Temporal lobe (tissue), 2 donors: ENCODE measurements around a stretch of chr21.

- RAMPAGE, long total RNA, result no peak
Measured at GRCh38 chr21:36698194-36698576, 730 bp upstream of the SIM2 start.

DNA sequence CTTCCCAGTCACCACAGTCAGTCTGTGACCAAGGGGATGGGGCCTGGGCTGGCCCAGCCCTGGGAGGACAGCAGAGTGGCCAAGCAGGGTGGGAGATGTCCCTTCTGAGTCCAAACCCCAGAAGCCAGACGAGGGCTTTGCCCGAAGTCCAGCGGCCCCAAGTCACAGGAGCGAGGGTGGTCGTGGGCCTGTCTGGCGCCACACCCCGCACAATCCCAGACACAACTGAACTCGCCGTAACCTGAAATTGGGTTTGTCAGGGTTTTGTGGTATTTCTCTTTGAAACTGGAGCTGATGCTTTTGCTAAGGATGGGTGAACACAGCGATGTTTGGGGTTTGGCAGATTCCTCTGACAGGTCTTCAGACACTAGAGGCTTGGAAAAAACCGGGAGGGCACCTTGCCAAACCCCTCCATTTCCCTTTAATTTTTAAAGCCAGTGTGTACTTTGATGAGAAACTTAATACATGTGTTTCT is 29.8 kb downstream of the SIM2 start:
- RAMPAGE, long total RNA, result no peak

- RAMPAGE, long total RNA, result no peak
Measured at GRCh38 chr21:36788096-36788866, 89.4 kb downstream of the SIM2 start.

- RAMPAGE, long total RNA, result no peak
Measured at GRCh38 chr21:36792092-36792894, 93.4 kb downstream of the SIM2 start.

- RAMPAGE, long total RNA, result no peak
Measured at GRCh38 chr21:37046940-37047545, 25.8 kb downstream of the PIGP start.

GRCh38 chr21:37074548-37075523 is 1.8 kb downstream of the TTC3 start:
- RAMPAGE, long total RNA, result no peak

DNA sequence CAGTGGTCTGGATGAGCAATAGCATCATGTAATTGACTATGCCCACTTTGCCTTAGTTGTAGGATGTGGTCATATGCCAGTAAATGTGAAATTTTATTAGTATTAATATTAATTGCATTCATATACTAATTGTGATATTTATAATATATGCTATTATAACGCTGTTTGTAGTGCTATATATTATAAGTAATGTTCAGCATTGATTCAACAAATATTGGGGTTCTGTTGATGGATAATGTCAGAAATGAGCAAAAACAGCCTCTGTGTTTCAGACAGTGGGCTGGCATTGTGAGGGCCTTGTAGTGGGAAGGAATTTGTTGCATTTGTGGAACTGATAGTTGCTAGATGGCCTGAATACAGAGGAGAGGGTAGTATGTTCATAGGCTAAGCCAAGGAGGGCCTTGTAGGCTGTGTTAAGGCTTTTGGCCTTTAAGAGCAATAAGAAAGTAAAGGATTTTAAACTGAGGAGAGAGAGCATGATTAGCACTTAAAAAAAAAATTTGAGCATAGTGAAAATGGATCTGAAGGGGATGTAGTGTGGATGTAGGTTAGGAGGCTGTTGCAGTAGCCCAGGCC is 30.5 kb downstream of the TTC3 start:
- RAMPAGE, long total RNA, result no peak

GRCh38 chr21:37106483-37107539 is 33.8 kb downstream of the TTC3 start:
- RAMPAGE, long total RNA, result no peak

- RAMPAGE, long total RNA, result no peak
Measured at GRCh38 chr21:37257932-37258526, 9.1 kb downstream of the VPS26C start.

- RAMPAGE, long total RNA, result no peak
Measured at GRCh38 chr21:37358336-37358847, 8.2 kb upstream of the DYRK1A start.

DNA sequence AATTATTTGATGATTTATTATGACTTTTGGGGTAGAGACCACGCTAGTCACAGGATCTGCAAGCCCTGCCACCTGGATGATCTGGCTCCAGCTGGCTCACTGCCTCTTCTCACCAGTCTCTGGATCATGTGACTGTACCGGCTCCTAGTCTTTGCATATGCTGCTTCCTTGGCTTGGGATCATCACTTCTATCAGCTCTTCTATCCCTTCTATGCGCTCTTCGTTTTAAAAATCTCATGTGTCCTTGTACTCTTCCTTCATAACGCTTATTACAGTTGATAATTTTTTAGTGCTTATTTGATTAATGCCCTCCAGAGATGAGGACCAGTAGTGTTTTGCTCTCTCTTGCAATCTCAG is 14.2 kb downstream of the DYRK1A start:
- RAMPAGE, long total RNA, result no peak

GRCh38 chr21:37431018-37431341 is 64.4 kb downstream of the DYRK1A start:
- RAMPAGE, long total RNA, result no peak

DNA sequence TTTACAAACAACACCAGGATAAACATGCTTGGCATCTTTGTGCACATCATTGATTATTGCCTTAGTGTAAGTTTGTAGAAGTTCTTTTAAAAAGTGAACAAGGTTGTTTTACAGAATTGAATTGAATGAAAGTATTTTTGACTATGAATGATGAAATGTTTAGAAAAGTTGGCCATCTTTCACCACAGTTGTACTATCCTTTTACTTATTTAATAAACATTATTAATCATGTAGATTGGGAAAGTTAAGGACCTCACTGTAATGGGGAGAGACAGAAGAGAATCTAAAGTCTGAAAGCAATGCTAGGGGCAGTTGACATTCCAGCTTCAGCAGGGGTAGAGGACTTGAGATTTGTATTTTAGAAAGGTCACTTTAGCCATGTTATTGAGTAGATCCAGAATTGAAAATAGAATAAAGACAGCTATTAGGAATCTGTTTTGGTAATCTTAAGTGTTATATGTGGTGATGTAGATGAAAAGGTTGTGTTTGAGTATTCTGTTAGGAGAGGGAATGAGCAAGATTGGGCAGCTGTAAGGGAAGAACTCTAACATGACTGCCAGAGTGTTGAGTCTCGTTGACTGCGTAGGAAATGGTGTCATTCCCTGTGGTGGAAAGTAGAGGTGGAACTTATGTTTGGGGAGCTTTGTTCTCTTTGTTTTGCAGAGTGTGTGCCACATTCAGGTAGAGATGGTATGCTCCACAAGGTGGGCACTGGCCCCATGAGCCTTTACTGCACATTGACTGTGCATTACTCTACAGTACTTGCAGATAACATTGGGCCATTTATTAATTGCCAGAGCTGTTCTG is 104.4 kb downstream of the DYRK1A start:
- RAMPAGE, long total RNA, result no peak

DNA sequence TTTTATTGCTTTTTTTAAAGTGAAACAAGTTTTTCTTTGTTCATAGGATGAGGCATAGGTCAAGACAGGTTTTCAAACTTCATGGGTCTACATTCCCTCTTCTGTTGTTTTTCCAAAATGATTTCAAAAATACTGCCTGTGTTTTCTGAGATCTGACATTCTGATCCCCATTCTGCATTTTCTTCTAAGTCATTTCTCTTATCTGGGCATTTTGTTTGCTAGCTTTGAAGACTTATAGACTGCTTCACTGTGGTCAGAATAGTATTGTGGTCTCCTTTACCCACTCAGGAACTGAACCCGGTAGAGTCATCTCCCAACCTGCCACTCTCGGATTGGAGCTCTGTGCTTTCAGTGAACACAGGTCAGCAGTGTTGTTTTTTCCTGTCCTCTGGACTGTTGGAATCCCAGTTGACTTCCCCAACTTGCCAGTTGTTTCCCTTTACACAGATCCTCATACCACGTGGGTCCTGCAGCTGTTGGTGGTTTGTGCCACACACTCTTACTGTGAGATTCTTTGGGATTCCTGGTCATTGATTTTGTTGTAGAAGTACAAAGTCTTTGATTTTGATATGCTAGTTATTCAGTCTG is 214.0 kb downstream of the DYRK1A start:
- RAMPAGE, long total RNA, result no peak

GRCh38 chr21:37828892-37829480 is 87.3 kb downstream of the KCNJ6 start:
- RAMPAGE, long total RNA, result no peak

- RAMPAGE, long total RNA, result no peak
Measured at GRCh38 chr21:38089676-38090250, 167.0 kb upstream of the KCNJ15 start.

- RAMPAGE, long total RNA, result no peak
Measured at GRCh38 chr21:38170306-38170698, 86.5 kb upstream of the KCNJ15 start.

DNA sequence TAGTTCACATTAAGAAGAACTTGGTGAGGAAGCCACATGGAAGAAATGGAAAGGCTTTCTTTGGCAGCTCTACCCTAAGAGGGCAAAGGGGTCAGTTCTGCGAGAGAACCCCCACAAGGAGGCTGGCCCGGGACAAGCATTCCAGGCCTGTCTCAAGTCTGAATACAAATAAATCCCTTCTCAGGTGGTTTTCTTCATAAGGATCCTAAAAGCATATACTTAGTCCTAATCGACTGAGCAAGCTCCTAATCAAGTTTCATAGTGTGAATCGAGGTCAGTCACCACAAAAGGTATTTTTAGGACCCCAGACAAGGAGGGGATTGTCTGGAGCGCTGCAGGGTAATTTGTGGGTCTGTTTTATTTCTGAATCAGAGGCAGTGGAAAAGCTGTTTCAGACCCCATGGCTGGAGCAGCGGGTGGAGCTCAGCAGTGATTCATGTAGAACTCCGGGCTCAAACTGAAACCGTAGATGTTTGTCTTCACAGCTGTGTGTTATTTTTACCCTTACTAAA is 63.2 kb downstream of the ERG start:
- RAMPAGE, long total RNA, result no peak

DNA sequence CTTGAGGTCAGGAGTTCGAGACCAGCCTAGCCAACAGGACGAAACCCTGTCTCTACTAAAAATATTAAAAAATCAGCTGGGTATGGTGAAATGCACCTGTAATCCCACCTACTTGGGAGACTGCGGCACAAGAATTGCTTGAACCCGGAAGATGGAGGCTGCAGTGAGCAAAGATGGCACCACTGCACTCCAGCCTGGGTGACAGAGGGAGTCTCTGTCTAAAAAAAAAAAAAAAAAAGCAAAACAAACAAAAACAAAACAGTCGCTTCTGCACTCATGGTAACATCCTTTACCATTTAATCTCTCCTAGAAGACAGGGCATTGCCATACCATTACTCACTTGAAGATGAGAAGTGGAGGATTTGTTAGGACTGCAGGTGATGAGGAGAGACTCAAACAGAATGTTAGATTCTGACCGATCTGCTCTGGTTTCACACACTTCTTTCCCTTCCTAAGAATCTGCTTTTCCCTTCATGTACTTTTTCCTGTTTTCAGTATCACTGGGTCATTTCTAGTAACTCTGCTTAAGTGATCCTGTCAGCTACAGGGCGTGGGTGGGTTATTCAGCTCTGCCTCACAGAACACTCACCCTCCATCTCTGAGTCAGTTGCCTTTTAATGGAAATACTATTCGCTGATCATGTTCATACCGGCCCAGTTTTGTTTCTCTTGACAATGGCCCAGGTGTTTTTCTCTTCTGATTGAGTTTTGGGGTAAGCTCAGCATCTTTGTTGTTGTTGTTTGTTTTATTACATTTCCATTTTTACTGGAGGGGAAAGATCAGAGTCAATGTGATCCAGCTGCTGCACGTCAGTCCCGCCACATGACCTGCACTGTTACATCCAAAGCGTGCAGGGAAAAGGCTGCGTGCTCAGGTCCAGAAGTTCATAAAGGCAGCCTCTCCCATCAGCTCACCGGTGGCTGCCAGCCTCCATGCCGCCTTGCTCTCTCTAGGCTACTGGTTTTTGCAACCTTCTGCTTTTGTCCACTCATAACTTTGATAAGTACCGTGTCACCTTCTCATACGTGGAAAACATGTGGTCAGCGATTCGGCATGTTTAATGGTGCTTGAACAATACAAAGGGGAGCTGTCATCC is 148.1 kb upstream of the ERG start:
- RAMPAGE, long total RNA, result no peak

GRCh38 chr21:38660208-38661241 is 145.2 kb upstream of the ETS2 start:
- RAMPAGE, long total RNA, result no peak